ENCODE measurements around the genes GPR137, CCDC88B and EHD1.

- PRO-cap, 3 experiments = peak in 3 of 3 experiments; most common plus-strand start chr11:64285848 (in 3); most common minus-strand start chr11:64285720 (in 2)
Observed at GRCh38 chr11:64285637-64286205, at the start of gene GPR137. Gene GPR137, plus strand, starts transcription at chr11:64285848.

- PRO-cap, 3 experiments = peak in 1 of 3 experiments; most common minus-strand start chr11:64299440 (in 1)
Observed at GRCh38 chr11:64299238-64300116, 681 bp upstream of the CATSPERZ start.

- PRO-cap, 3 experiments = no peak in any of the 3 experiments
Observed at GRCh38 chr11:64313557-64314071, 3.7 kb downstream of the TRMT112 start.

DNA sequence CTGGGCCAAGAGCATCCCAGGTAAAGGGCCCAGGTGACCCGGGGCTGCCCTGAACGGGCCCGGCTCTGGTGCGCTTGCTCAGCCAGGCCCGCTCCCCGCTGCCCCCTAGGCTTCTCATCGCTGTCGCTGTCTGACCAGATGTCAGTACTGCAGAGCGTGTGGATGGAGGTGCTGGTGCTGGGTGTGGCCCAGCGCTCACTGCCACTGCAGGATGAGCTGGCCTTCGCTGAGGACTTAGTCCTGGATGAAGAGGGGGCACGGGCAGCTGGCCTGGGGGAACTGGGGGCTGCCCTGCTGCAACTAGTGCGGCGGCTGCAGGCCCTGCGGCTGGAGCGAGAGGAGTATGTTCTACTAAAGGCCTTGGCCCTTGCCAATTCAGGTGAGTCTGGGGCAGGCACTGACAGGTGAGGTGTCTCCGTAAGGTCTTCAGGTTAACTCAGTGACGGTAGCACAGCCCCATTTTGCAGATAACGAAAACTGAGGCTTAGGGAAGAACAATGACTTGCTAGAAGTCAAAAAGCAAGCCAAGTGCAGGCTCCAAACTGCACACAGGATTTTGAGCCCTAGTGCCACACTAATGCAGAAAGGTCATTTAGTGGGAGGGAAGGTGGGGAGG is 2.4 kb downstream of the TRMT112 start:
- PRO-cap, 3 experiments = no peak in any of the 3 experiments

GRCh38 chr11:64339482-64339785 is 570 bp upstream of the CCDC88B start:
- PRO-cap, 3 experiments = no peak in any of the 3 experiments

GRCh38 chr11:64339786-64340378 is at the start of gene CCDC88B:
Gene CCDC88B, plus strand, starts transcription at chr11:64340204.
- PRO-cap, 3 experiments = peak in 3 of 3 experiments; most common plus-strand start chr11:64340221 (in 3)

GRCh38 chr11:64352946-64353685 is 5.8 kb upstream of the RPS6KA4 start:
- PRO-cap, 3 experiments = no peak in any of the 3 experiments

GRCh38 chr11:64359450-64359787 is 457 bp downstream of the RPS6KA4 start:
- PRO-cap, 3 experiments = peak in 2 of 3 experiments; most common minus-strand start chr11:64359537 (in 2)

GRCh38 chr11:64395629-64396428 is 36.9 kb downstream of the RPS6KA4 start:
- PRO-cap, 3 experiments = no peak in any of the 3 experiments

DNA sequence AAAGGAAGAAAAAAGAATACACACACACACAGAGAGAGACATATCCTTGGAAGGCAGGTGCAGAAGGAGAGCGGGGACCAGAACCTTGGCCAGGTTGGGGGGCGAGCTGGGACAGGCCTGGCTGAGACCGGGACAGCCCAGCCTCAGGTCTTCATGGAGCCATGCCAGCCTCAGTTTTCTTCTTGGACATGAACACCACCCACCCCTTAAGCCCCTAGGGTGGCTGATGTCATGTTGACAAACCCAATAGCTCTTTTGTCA is 21.9 kb upstream of the SLC22A11 start:
- PRO-cap, 3 experiments = no peak in any of the 3 experiments

DNA sequence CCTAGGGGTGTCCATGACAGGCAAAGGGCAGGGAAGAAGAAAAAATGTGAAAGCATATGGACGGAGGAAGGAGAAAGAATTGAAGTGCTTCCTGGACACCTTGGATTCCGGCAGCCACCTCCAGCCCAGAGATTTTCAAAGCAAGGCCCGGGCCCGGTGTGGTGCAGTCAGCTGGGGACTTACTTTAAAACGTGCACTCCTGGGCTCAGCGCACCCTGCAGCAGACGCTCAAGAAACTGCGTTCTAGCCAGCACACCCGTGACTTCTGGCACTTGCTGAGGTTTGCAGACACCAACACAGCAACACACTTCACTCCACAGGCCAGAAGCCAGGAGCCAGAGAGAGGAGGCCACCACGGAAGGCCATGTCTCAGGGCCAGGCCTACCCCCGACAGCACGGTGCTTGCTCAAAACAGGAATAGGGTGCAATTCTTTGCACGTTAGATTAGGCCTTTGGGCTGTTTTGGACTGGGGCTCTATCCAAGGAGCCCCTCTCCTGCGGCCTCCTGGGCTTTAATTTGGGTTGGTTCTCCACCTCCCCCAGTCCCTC is 1.9 kb upstream of the SLC22A11 start:
- PRO-cap, 3 experiments = no peak in any of the 3 experiments

GRCh38 chr11:64566230-64567112 is 10.7 kb downstream of the SLC22A11 start:
- PRO-cap, 3 experiments = peak in 3 of 3 experiments; most common plus-strand start chr11:64566794 (in 3); most common minus-strand start chr11:64566668 (in 1)

DNA sequence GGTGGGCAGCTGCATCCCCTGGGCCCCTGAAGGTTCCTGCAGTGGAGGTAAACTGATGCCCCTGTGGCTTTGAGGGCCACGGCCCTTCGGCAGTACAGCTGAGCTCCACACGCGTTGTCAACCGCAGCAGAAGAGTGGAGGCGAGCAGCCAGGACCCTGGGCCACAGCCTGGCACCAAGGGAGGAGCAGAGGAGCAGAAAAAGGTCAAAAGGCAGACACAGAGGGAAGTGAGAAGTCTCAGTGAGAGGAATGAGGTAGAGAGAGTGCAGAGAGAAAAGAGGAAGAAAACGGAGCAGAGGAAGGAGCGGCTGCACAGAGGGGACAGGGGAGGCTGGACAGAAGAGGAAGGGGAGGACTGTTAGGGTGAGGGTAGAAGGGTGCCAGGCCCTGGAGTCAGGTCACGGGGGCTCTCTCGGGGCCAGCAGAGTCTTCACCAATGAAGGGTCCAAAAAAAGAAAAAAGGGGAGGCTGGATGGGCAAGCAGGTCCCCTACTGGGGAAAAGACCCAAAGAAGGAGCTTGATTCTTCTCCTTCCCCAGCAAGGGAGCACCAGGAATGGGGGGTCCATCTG is 64.2 kb downstream of the SLC22A12 start:
- PRO-cap, 3 experiments = no peak in any of the 3 experiments

- PRO-cap, 3 experiments = no peak in any of the 3 experiments
Observed at GRCh38 chr11:64675169-64675813, 47.7 kb downstream of the NRXN2 start.

- PRO-cap, 3 experiments = no peak in any of the 3 experiments
Observed at GRCh38 chr11:64758936-64759646, 683 bp downstream of the PYGM start.

DNA sequence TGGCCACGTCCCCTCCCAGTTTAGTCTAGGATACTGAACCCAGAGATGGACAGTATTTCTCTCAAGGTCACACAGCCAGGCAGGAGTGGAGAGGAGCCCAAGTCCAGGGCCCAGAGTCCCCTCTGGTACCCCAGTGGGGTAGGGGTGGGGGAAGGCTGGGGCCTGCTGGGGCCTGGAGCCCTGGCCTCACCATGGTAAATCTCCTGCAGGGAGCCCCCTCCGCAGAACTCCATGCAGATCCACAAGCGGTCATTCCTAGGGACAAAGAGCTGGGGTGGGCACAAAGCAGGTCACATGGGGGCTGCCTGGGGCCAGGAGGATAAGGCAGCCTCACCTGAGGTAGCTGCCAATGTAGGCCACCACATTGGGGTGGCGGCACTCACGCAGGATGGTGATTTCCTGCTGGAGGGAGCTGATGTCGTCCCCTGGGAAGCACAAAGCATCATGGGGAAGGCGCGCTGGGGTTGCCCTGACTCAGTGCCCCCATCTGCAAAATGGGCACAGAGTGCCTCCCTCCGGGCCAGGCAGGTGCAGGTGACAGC is 714 bp downstream of the MAP4K2 start:
- PRO-cap, 3 experiments = no peak in any of the 3 experiments

- PRO-cap, 3 experiments = no peak in any of the 3 experiments
Observed at GRCh38 chr11:64865572-64866122, 12.8 kb downstream of the EHD1 start.

DNA sequence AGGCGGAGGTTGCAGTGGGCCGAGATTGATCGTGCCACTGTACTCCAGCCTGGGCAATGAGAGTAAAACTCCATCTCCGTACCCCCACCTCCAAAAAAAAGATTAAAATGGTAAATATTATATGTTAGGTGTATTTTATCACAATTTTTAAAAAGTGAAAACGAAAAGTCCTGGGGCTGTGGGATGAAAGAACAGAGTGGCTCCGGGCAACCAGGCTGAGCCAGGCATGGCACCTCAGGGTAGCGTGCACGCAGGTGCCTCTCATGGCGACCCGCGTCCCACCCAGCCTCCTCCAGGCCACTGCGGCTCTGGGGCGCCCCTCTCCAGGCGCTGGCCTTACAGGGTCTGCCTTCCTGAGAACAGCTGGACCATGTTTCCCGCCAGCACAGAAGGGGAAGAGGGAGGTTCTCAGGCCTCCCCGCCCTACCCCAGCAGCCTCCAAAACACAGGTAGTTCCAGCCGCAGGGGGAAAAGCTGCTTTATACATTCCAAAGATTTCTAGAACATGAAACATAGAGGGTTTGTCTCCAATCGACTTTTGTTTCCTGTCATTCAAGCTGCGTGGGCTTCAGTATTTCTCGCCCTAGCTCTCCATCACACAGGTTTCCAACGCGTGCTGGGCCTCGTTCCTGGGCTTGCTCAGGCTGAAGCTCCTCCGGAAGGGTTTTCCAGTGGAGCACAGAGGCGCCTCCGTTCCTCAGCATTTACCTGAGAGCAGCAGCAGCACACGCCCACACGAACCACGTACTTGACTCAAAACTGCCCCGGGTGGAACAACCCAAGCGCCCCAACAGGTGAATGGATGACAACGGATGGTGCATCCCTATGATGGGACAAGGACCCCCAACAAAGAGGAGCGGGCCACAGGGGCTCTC is 10.5 kb downstream of the EHD1 start:
- PRO-cap, 3 experiments = no peak in any of the 3 experiments

GRCh38 chr11:64877666-64878740 is at the start of gene EHD1:
Gene EHD1, minus strand, starts transcription at chr11:64878621.
- PRO-cap, 3 experiments = peak in 3 of 3 experiments; most common minus-strand start chr11:64878621 (in 3)

DNA sequence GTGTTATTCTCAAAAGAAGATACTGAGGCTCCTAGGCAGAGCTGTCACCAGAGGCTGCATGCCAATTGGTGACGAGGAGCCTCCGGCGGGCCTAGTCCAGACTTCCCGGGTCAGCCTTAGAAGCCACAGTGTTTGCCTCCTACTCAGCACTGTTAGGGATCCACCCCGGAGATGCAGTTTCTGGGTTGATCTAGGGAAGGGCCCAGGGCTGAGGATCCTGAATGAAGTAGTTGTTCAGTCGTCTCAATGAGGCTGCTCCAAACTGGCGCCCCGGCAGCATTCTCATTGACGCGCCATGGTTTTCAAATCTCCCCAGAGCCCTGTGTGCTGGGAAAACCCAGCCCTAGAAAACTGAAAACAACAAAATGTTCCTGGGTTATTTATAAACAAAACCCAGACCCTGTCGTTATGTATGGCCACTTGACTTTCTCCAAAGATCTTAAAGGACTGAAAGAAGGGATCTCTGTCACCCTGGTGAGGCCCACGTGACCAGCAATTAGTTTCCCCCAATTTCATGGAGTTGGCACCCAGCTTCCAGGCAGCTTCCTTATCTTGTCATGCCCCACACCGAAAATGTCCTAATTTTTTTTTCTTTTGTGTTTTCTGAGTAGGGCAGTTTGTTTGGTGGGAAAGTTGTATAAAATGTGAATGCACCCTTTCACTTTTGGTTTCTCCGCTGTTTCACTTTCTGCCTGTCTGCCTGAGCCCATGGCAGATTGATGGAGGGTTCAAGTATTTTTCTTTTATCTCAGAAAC is 2.0 kb upstream of the EHD1 start:
- PRO-cap, 3 experiments = no peak in any of the 3 experiments